ENCODE measurements around a stretch of chr16.

- PRO-cap, result no peak
- RRBS, 2 experiments, result no CpG with 5 or more reads among the region's 11 CpGs
Measured at GRCh38 chr16:48364877-48365369, 20.3 kb downstream of the SIAH1 start.

DNA sequence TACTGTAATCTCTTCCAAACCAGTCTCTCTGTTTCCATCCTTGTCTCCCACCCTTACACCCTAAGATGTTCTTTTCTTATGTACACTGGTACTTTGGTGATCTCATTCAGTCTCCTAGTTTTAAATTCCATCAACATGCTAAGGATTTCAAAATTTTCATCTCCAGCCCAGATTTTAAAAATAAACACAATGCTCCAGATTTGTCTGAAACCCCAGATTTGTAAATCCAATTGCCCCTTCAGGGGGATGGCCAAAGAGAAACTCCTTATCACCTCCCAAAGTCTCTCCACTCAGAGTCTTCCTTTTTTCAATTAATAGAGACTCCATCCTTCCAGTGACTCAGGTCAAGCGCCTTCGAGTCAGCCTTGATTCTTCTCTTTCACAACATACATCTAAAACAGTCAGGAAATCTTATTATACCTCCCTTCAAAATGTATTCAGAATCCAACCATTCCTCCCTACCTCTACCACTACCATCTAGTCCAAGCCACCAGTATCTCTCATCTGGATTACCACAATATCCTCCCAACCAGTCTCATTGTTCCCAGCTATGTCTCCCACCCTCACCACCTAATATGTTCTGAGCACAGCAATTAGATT lies 12.0 kb downstream of the SIAH1 start:
- PRO-cap, result no peak
- RRBS, 2 experiments, result no CpG with 5 or more reads among the region's 2 CpGs

DNA sequence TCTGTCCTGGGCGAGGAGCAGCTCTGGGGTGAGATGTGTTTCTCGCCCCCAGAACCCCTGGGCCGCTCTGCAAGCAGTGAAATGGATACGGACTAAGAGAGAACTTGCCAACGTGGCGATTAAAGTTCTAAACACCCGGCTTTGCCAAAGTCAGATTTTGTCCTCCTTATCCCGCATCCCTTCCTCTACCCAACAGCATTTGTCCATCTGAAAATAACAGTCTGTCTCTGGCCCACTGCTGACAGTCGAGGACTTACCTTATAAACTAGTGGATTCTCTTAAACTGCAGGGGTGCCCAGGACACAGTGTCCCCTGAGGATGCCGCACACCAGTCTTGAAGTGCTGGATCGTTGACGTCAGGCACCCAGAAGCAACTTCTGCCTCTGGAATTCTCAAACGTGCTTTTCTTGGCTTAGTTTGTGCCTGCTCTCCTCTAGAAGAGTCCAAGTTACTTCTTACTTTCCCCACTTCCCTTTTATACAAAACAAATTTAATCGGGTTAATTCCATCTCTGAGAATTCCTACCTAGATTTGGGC lies 1.7 kb upstream of the SIAH1 start:
- PRO-cap, result no peak
- RRBS, 2 experiments, result no CpG with 5 or more reads among the region's 14 CpGs

- PRO-cap, result no peak
- RRBS, 2 experiments, result no CpG with 5 or more reads among the region's 4 CpGs
Measured at GRCh38 chr16:48431895-48432573, 46.8 kb upstream of the SIAH1 start.

- PRO-cap, result no peak
- RRBS, 2 experiments, result no CpG with 5 or more reads among the region's 11 CpGs
Measured at GRCh38 chr16:48536281-48536780, 73.6 kb downstream of the N4BP1 start.

- PRO-cap, result no peak
- RRBS, 2 experiments, result 89 to 92% methylated on average over 2 of the region's 6 CpGs
Measured at GRCh38 chr16:48536851-48537356, 73.1 kb downstream of the N4BP1 start.

GRCh38 chr16:48587151-48587443 lies 22.9 kb downstream of the N4BP1 start:
- PRO-cap, result no peak
- RRBS, 2 experiments, result no CpG with 5 or more reads among the region's 3 CpGs

- PRO-cap, result no peak
- RRBS, 2 experiments, result no CpG with 5 or more reads among the region's 7 CpGs
Measured at GRCh38 chr16:49010074-49010718, 271.4 kb downstream of the CBLN1 start.

- PRO-cap, result no peak
- RRBS, 2 experiments, result 97 to 98% methylated on average over 4 of the region's 44 CpGs
Measured at GRCh38 chr16:49635597-49636349, 220.1 kb downstream of the ZNF423 start.

DNA sequence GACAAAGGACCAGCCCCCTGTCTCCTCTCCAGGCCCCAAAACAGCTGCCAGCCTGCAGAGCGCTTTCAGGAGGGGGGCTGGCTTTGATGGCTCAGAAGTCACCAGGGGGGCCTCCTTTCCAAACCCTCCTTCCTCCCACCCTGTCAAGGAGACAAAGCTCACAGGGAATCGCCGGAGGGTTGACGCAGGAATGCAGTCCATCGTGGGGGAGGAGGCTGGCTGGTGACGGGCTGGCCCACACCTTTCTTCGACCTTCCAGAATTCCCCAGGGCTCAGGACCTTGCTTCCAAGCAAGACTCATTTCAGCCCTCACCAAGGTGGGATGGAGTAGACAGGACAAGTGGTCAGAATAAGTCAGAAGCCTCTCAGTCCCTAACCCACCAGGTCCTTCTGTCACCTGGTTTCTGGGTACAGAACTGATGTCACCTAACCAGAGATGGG lies 159.1 kb downstream of the ZNF423 start:
- PRO-cap, result no peak
- RRBS, 2 experiments, result no CpG with 5 or more reads among the region's 7 CpGs

GRCh38 chr16:49700444-49701814 lies 155.0 kb downstream of the ZNF423 start:
- PRO-cap, result no peak
- RRBS, 2 experiments, result no CpG with 5 or more reads among the region's 28 CpGs

DNA sequence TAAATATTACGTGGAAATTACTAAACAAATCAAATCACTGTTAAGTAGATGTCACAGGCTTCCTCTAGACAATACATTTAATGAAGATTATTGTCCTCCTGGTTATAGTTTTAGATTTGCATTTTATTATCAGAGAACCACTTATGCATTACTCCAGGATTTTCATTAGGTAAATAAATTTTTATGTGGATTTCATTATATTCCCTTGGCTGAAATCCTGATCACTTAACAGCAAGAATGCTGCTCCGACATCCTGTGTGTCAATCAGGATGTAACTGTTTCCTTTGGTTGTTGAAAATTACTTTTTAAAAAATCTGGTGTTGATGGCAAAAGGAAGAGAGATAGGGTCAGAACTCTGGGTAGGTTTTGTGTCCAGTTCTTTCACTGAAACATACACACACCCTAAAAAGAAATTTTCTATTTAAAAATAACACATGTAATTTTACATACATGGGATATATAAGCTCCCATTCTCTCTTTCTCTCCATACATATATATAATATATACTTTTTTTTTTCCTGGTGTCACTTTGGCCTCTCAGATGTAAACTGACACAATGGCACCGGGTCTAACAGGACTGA lies 30.9 kb downstream of the ZNF423 start:
- PRO-cap, result no peak
- RRBS, 2 experiments, result no CpG with 5 or more reads among the region's 3 CpGs

GRCh38 chr16:49858219-49859071 lies 2.5 kb upstream of the ZNF423 start:
- PRO-cap, result no peak
- RRBS, 2 experiments, result 2 to 3% methylated on average over 15 to 23 of the region's 81 CpGs

GRCh38 chr16:50224749-50225074 lies 41.6 kb upstream of the ADCY7 start:
- PRO-cap, result no peak
- RRBS, 2 experiments, result no CpG with 5 or more reads among the region's 3 CpGs

DNA sequence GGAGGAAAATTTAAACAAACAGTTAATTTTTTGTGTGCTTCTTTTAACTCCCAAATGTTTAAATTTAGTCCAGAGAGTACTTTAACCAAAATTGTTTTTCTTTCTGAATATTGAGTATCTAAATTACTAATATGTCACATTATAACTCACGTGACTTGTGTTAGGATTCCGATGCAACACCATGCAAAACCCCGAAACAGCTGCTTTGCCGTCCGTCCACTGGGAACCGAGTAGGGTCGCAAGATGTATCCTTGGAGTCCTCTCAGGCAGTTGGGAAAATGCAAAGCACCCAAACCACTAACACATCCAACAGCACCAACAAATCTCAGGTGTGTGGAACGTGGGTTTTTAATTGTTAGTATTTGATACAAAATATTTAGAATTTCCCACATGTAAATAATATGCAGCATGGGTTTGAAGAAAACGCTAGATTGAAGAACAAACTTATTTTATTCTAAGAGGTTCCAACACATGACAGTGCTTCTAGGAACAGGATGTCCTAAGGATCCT lies 38.6 kb upstream of the ADCY7 start:
- PRO-cap, result no peak
- RRBS, 2 experiments, result no CpG with 5 or more reads among the region's 9 CpGs

DNA sequence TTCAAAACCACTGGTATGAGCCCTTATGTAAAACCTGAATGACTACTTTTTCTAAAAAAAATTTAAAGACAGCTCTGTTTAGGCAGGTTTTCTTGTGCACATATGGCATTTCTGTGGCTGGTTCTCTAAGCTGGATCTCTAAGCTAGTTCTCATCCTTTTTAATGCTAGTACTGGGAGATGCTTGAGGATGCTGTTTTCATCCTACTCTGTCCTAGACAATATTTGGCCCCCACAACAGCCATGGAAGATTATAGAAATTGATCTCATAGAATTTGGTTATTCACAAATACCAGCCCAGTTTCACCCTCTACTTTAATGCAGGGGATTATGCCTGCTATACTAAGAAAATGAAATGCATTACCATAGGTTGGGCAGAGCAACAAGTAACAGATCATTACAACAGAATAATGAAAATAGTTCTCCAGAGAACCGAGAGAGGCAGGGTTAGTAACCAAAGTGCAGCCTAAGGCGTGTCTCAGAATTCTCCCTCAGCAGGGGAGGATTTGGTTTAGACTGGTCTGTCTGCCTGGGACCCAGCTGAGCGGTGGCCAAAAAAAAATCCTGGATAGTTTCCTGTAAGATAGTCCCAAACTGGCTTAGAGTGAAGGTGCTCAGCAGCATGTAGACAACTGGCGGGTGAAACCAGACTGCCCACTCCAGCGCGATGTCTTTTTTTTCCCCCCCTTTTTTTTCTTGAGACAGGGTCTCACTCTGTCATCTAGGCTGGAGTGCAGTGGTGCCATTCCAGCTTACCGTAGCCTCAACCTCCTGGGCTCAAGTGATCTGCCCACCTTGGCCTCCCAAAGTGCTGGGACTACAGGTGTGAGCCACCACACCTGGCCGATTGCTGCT lies 30.8 kb upstream of the ADCY7 start:
- PRO-cap, result no peak
- RRBS, 2 experiments, result no CpG with 5 or more reads among the region's 8 CpGs

- PRO-cap, result no peak
- RRBS, 2 experiments, result 83 to 84% methylated on average over 2 of the region's 14 CpGs
Measured at GRCh38 chr16:50309138-50309635, 42.8 kb downstream of the ADCY7 start.

GRCh38 chr16:50372857-50373670 lies 4.3 kb upstream of the BRD7 start:
- PRO-cap, result no peak
- RRBS, 2 experiments, result no CpG with 5 or more reads among the region's 13 CpGs

DNA sequence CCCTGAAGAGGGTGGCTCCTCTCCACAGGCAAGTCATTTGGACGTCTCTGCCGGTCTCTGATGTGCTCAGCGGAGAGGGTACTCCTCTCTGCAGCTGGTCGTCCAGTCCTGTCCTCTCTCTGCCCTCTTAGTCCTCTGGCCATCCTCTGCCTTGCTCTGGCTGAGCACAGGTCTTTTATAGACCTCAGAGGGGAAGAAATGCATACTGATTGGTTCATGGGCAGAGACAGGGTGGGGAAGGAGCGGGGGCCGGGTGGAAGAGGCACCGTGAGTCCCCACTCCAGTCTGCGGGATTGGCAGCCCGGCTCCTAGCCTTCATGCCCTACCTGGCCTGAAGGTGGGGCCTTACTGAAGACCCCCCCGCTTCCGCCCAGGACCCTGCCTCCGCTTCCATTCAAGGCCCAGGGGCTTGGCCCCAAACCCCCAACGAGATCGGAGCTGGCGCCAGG lies 69.9 kb upstream of the NKD1 start:
- PRO-cap, result no peak
- RRBS, 2 experiments, result 30 to 31% methylated on average over 2 of the region's 15 CpGs

DNA sequence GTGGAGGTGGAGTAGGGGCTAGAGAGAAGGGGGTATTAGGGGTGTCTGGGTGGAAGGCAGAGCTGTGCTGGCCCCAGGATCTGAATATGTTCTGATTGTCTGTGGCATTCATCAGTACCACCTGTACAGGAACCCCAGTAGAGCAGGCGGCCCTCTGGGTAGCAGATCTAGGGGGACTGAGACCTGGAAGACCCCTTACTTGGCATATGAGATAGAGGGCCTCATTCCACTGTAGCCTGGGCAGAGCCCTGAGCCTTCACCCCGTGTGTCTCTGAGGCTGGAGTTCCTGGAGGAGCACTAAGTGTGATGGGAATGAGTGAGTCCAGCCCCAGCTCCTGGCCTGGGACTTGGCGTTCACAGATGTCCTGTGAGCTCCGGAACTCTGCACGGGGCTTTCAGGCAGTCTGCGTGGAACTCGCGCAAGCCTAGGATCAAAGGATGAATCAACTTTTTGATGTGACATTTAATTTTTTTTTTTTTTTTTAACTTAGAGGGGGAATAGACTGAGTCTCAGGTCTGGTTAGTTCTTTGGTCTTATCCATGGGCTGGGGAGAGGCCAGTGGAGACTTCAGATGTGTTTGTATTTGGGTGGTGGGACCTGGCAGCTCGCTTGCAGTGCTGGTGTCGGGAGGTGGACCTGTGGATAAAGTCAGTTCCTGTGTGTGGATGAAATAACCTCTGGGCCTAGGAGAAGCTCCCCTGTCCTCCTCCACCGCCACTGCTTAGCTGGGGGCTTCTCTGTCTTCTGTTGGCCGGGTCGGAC lies 1.9 kb downstream of the NKD1 start:
- PRO-cap, result no peak
- RRBS, 2 experiments, result no CpG with 5 or more reads among the region's 13 CpGs

All from astrocyte (in vitro differentiated cells and primary cell).